REH cell (cell line): ENCODE data around the genes CHAC1, JMJD7 and ZNF106.

- PRO-cap: bidirectional peak, plus-strand start at chr15:40953479, minus-strand start at chr15:40953215
Measured at GRCh38 chr15:40953350-40953644, at the start of gene CHAC1. Gene CHAC1, plus strand, starts transcription at chr15:40953471.

DNA sequence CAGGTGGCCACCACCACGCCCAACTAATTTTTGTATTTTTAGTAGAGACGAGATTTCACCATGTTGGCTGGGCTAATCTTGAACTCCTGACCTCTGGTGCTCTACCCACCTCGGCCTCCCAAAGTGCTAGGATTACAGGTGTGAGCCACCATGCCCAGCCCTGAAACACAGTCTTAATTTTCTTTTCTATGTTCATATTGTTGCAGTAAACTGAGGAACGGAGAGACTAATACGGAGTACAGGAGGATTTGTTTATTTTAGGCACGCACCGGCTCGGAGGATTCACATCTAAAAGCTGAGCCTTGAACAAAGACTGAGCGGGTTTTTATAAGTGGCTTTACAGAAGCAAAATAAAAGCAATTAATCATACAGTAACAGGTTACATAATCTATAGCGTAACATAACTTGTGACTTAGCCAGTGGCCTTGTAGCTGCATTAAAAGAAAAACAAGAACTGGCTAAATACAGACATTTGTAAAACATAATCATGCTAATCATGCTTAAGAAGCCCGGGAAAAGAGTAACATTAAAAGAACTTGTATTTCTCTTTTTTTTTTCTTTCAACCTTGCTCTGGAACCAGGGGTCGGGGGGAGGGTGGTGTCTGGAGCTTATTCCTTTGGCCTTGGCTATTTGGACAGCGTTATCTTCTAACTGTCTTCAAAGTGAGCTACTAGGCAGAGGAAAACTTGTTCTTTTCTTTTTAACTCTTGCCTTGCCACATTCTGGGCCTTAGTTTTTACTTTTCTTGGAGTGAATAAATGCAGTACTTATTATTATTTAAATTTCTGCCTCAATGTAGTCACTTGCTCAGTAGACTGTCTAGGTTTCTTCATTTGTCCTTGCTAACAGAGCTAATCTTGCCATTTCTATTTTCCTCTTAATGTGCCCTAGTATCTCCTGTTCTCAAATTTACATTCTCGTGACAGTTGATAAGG lies 17.5 kb downstream of the NUSAP1 start:
- PRO-cap: no peak

GRCh38 chr15:41379840-41380393 lies 22.4 kb downstream of the NDUFAF1 start:
- PRO-cap: no peak

DNA sequence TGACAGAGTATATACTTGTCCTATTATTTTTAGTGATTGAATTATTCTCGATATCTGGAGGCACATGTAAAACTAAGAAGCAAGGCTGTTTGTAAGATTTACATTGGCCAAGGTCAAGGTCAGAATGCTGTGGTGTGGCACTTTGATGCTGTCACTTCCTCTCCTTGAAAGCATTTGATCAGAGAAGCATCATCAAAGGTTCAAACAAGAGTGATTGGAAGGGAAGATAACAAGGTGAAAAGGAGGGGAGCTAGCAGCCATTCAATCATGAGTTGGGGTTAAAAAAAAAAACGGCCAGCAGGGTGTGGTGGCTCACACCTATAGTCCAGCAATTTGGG lies 26.4 kb downstream of the RTF1 start:
- PRO-cap: no peak

- PRO-cap: no peak
Measured at GRCh38 chr15:41452710-41453122, 35.8 kb downstream of the RTF1 start.

DNA sequence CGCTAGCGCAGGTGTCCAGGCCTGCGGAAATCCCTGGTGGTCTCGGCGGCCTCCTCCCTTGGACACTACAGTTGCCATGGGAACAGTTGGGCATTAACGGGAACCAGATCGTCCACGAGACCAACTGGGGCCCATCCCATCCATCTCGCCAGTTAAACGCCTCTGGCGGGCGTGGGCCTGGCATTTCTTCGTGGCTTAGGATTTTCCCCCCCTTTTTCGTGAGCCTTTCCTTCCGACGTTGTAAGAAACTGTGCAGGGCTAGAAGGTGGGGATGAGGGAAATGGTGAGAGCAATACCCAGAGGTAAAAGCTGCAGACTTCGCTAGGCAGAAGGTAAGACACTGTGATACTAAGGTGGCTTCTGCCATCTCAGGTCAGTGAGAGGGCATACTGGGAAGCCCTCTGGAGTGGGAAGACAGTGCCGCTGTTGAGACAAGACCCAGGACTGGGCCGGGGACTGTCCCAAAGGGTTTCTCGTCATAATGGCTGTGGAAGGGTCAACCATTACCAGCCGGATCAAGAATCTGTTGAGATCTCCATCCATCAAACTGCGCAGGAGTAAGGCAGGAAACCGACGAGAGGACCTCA lies 604 bp downstream of the MAPKBP1 start:
- PRO-cap: unidirectional peak, minus-strand start at position 164 of the sequence

DNA sequence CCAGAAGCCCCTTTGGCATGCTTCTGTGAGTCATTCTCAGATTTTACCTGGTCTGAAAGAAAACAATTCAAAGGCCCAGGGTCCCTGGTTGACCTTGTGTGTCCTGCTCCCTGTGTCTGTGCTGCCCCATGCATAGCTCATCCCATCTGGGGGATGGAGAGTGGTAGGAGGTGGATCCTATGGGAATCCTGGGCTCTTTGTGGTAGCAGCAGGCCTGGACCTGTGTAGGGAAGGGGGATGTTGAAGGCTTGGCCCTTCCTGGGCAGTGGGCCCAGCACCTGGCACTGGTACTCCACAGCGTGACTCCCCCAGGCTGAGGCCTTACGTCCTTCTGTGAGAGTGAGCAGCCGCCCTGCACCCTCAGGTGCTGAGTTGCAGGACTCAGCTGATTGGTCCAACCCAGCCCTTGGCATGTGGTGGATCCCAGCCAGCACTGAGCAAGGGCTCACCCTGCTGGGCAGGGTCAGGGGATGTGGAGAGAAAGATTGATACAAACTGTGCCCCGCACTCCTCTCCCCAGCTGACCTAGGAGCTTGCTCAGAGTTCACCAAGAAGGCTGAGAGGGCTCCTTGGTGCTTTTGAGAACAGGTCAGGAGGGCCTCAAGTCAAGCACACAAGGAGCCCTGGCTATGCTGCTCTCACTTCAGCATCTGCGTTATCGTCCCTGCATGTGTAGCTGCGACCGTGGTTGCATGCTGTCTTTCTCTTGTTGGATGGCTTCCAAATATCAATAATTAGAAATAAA lies 21.4 kb upstream of the JMJD7 start:
- PRO-cap: no peak

DNA sequence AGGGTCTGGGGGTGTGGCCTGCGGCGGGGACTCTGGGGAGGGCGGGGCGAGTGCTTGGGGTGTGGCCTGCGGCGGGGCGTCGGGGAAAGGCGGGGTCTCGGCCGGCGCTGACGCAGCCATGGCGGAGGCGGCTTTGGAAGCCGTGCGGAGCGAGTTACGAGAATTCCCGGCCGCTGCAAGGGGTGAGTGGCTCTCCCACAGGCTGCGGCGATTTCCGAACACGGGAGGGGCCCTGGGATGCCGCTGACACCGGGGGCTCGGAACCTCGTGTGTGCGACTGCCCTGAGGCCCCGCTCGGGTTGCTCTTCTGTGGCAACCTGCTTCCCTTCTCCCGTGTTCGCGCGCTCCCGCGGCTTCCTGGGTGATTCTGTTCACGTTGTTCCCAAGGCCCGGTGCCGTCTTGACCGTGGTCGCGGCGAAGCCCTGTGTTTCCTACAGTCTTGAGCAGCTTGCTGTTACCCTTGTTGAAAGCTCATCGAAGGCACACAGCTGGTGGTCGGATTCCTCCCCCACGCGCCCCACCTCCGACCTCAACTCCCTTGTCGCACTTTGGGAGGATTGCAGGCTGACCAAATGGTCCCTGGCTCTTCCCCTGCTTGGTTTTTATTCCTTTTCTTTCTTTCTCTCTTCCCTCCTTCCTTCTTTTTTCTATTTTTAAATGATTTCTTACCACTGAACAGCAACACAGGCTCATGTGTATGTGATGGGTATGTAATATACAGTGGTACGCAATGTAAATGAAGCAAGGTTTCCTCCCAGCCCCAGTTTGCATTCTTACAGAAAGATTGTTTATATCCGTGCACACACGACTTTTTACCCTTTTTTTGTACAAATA lies at the start of gene JMJD7:
Gene JMJD7 (plus strand): TSS at position 86 of the 835 bp plus-strand sequence.
- PRO-cap: bidirectional peak, plus-strand start at position 110 of the sequence, minus-strand start outside the sequence

- PRO-cap: no peak
Measured at GRCh38 chr15:41928552-41929702, 35.1 kb upstream of the SPTBN5 start.

DNA sequence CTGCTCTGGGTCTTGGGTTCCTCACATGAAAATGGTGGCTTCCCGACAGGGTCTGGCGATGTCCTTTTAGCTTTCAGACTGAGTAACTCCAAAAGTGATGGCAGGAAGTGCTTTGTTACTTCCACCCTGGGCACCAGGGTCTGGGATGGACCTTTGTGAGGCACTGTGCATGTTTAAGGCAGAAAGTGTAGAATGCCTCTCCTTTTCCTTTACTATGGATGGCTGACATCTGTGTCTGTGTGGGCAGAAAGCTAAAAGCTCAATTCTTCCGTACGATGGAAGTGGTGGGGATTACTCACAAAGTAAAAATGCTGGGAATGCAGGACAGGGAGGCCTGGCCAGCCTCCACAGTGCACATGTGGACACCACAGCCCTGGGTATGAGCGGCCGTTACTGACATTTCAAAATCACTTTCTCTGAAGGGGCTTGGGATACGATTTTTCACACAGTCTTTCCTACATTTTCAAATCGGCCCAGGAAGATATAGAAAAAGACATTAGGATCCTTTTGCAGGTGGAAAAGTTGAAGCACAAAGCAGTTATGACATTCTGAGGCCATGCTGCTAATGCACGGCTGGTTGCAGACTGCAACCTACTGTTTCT lies 28.1 kb downstream of the EHD4 start:
- PRO-cap: no peak

DNA sequence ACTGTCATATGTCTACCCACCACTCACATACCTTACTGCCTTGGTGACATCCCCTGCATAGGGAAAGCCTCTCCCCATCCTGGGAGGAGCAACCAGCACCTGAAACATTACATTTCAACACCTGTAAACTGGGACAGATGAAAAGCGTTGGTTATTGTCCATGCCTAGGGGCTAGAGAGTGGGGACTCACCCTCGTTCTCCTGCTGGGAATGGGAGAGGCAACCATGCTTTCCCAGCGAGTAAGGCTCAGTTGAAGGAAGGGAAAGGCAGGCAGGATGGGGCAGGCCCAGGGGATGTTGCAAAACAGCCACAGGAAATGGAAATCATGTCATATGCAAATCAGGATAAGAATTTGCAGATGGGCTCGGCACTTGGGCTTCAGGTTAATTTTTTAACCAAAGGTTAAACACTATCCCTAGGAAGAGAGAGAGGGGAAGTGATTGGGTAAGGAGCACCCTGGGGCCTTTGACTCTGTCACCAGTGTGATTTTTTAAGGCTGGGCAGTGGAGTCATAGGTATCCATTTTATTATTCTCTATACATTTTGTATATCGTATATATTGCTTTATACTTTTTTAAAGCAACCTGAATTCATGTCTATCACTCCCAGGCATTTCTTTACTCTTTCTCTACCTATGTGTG lies 14.5 kb upstream of the PLA2G4E start:
- PRO-cap: no peak

GRCh38 chr15:42141845-42142259 lies 14.6 kb downstream of the PLA2G4F start:
- PRO-cap: no peak

DNA sequence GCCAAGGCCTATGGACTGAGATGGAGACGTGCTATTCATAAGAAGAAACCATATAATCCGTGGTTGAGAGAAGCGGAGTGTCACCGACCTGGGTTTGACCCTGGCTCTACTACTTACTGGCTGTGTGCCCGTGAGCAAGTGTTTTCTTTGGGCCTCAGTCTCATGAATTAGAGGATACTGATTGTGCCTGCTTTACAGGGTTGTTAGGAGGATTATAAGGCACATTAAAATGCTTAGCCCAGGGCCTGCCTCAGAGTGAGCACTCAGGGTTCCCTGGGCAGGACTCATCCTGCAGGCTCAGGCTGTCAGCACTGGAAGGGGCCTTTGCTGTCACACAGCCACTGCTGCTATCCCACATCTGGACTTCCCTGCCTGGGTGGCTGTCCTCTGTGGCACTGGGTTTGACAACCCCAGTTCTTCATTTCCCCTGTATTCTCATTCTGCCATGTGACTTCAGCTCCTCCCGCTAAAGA lies 4.7 kb downstream of the PLA2G4F start:
- PRO-cap: no peak

- PRO-cap: no peak
Measured at GRCh38 chr15:42157587-42158500, 1.4 kb upstream of the PLA2G4F start.

DNA sequence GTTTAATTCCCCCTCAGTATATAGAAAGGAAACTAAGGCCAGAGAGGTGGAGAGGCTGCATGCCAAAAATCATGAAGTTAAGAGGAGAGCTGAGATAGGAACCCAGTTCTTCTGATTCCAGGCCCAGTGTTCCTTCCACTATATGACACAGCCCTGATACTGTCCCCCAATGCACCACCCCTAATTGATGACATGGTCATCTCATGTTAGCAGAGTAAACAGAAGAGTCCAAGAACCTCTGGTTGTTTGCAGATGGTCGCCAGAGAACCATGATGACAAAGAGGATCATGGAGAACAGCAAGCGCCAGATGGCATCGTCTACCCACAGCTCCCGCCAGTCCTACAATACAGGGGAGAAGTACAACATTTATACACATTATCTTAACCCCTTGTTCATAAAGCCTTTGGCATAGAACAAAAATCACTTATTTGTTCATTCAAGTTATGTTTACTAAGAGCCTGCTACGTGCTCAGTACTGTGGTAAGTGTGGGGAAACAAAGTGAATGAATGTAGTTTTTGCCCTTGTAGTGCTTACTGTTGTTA lies 18.5 kb upstream of the VPS39 start:
- PRO-cap: no peak

DNA sequence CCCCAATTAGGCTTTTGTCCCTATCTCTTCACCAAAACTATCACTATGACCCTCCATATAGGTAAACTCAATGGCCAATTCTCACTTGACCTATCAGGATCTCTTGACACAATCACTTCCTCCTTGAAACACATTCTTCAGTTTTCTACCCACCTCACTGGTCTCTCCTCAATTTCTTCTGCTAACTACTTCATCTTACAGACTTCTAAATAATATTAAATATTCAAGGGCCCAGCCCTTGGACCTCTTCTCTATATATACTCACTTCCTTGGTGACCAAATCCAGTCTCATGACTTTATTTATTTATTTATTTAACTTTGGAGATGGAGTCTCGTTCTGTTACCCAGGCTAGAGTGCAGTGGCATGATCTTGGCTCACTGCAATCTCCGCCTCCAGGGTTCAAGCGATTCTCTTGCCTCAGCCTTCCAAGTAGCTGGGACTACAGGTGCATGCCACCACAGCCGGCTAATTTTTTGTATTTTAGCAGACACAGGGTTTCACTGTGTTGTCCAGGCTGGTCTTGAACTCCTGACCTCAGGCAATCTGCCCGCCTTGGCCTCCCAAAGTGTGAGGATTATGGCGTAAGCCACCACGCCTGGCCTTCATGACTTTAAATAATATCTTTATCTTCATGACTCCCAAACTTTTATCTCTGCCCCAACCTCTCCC lies 26.8 kb upstream of the VPS39 start:
- PRO-cap: no peak

GRCh38 chr15:42447622-42448033 lies 43.3 kb downstream of the ZNF106 start:
- PRO-cap: no peak

GRCh38 chr15:42490190-42491372 lies at the start of gene ZNF106:
Gene ZNF106, minus strand, starts transcription at chr15:42491141.
- PRO-cap: unidirectional peak, plus-strand start at chr15:42490578; bidirectional peak, plus-strand start at chr15:42490869, minus-strand start at chr15:42490827; bidirectional peak, plus-strand start at chr15:42491252, minus-strand start at chr15:42491066

DNA sequence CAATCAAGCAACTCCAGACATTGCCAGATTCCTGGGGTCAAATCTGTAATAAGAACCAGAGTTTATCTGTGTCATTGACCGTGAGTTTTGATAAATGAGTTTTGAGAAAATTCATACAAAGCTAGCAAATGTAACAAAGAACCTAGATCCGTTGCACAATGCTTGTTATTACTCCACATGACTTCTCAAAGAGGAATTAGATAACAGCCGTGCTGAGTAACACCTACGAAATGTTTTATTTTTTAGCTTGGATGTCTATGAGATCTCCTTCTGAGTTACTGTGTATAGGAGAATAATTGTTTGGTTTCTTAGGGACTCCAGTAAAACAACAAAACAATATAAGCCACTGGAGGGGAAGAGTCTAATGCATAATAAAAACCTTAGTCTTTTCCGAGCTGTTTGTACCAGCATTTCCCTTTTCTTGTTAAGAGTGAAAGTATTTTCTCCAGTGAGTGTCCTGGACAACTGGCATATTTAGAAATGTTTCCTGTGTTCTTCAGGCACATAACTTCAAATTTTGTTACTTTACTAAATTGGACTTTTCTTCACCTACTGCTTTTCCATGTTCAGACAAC lies 15.6 kb downstream of the SNAP23 start:
- PRO-cap: no peak

GRCh38 chr15:42582617-42583507 lies 7.5 kb downstream of the STARD9 start:
- PRO-cap: no peak